ENCODE data around the genes FBXO5, RGS17 and CNKSR3.

DNA sequence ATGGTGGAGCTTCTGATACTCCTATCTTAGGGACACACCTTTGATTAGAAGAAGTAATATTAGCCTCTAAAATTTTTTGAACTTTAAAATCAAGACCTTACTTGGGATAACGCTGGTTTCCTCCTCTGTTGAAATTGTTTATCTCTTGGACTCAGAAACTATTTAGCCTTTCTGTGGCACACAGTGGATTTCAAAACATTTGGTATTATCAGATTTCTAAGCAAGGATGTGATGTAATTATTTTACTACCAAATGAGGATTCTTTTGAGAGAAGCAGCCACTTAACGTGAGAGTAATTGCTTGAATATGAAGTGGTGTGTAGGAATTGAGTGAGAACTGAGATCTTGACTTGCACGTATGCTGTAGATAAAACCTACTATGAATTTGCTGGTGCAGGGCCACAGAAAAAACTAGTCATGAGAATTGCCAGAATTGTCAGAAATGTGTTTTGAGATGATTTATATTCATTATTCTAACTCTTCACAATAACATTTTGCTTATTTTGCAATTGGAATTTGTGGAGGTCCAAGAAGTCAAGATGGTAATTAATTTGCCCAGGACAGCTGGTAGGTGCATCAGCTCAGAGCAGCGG lies 53.3 kb downstream of the AKAP12 start:
- PRO-cap, result no peak
- RAMPAGE, long total RNA, result no peak

- PRO-cap, result no peak
- RAMPAGE, long total RNA, result start-site peak on the plus strand at chr6:151325506-151325750, 1,374 and 677 reads in 2 replicates
These were observed 65.9 kb downstream of the ZBTB2 start for GRCh38 chr6:151325157-151326232.

- PRO-cap, result no peak
- RAMPAGE, long total RNA, result no peak
These were observed 39.3 kb downstream of the ZBTB2 start for GRCh38 chr6:151352039-151352462.

DNA sequence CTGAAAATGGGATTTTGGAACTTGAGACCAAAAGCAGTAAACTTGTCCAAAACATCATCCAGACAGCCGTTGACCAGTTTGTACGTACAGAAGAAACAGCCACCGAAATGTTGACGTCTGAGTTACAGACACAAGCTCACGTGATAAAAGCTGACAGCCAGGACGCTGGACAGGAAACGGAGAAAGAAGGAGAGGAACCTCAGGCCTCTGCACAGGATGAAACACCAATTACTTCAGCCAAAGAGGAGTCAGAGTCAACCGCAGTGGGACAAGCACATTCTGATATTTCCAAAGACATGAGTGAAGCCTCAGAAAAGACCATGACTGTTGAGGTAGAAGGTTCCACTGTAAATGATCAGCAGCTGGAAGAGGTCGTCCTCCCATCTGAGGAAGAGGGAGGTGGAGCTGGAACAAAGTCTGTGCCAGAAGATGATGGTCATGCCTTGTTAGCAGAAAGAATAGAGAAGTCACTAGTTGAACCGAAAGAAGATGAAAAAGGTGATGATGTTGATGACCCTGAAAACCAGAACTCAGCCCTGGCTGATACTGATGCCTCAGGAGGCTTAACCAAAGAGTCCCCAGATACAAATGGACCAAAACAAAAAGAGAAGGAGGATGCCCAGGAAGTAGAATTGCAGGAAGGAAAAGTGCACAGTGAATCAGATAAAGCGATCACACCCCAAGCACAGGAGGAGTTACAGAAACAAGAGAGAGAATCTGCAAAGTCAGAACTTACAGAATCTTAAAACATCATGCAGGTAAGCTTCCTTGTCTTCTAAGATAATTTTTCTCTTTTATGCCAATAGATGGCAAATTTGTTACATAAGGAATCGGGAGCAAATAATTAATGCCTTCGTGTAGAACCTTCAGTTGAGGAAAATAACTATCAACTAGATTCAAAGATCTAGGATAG lies 38.1 kb downstream of the ZBTB2 start:
- PRO-cap, result no peak
- RAMPAGE, long total RNA, result start-site peak on the plus strand centred at position 474 of the sequence, 494 bp wide, 209 and 213 reads in 2 replicates

GRCh38 chr6:151389892-151389998 lies 1.6 kb downstream of the ZBTB2 start:
- PRO-cap, result no peak
- RAMPAGE, long total RNA, result no peak

GRCh38 chr6:151592635-151593343 lies 99.0 kb downstream of the CCDC170 start:
- PRO-cap, result no peak
- RAMPAGE, long total RNA, result no peak

- PRO-cap, result no peak
- RAMPAGE, long total RNA, result no peak
These were observed 235.3 kb downstream of the SYNE1 start for GRCh38 chr6:152401849-152402322.

GRCh38 chr6:152981946-152983185 lies at the start of gene FBXO5:
Gene FBXO5, minus strand, starts transcription at chr6:152983041.
- PRO-cap, result no peak
- RAMPAGE, long total RNA, result start-site peak on the minus strand at chr6:152983036-152983046, 60 and 54 reads in 2 replicates

DNA sequence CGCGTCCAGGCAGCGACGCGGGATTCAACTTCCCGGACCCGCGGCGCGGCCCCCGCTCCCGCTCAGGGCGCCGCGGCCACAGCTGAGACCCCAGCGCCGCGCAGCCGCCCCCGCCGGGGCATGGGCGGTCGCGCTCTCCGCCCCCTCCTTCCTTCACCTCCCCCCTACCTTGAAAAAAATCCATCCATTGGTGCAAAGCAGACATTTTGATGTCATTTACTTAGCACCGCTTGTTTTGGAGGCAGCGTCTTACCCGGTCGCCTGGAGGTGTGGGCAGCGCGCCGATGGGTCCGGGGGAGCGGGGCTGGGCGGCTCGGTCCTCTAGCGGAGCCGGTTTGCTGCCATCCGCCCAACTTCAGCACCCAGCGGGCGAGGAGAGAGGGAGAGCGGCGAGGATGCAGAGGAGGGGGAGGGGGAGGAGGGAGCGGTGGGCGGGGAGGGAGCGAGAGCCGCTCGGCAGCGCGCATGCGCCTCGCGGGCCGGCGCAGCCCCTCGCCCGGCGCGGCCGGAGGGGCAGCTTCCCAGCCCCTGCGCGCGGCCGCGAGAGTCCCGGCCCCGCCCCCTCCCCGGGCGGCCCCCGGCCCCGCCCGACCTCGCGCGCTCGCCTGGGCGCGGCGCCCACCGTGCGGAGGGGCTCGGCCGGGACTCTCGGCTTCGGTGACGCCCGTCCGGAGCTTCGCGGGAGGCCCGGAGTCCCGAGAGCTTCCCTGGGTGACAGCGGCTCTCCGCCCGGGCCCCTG lies at the start of gene RGS17:
RGS17 (minus strand) TSS at position 412 of the 740 bp plus-strand sequence.
- PRO-cap, result no peak
- RAMPAGE, long total RNA, result start-site peak on the minus strand centred at position 377 of the sequence, 29 bp wide, 296 and 493 reads in 2 replicates

GRCh38 chr6:154098674-154099077 lies 59.6 kb downstream of the OPRM1 start:
- PRO-cap, result no peak
- RAMPAGE, long total RNA, result no peak

DNA sequence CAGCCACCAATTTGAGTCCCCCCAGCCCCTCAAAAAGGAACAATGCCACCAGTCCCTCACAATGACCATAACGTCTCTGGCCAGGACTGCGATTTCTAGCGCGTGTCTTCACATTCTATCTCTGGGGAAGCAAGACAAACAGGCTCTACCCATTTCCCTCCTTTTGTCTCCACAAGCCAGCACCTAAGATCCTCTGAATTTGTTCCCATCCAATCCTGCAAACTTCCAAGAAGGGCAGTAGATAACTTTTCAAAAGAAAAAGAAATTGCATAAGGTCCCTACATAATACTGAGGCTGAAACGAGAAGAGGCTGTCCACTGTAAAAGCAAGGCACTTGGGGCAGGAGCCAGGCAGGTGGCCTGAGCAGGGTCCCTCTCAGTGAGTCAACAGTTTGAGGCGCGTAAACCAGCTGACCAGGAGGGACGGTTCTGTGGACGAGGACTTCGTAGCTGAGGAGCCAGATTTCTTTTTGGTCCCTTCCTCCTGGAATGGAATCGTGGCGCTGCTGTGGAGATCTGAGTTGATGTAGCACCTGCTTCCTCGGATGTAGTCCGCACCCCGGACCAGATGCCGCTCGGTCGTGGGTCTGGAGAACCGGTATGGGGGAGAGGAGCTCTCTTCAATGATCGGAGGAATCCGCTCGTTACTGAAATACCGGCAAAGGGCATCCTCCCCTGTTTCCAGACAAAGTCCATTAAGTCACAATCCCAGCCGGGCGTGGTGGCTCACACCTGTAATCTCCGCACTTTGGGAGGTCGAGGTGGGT lies 49.6 kb upstream of the IPCEF1 start:
- PRO-cap, result no peak
- RAMPAGE, long total RNA, result no peak

GRCh38 chr6:154457615-154458328 lies 52.7 kb downstream of the CNKSR3 start:
- PRO-cap, result no peak
- RAMPAGE, long total RNA, result no peak

- PRO-cap, result no peak
- RAMPAGE, long total RNA, result no peak
These were observed 2.0 kb downstream of the CNKSR3 start for GRCh38 chr6:154508281-154509158.

- PRO-cap, result no peak
- RAMPAGE, long total RNA, result no peak
These were observed at the start of gene CNKSR3 for GRCh38 chr6:154510486-154510975. Gene CNKSR3, minus strand, starts transcription at chr6:154510685.

DNA sequence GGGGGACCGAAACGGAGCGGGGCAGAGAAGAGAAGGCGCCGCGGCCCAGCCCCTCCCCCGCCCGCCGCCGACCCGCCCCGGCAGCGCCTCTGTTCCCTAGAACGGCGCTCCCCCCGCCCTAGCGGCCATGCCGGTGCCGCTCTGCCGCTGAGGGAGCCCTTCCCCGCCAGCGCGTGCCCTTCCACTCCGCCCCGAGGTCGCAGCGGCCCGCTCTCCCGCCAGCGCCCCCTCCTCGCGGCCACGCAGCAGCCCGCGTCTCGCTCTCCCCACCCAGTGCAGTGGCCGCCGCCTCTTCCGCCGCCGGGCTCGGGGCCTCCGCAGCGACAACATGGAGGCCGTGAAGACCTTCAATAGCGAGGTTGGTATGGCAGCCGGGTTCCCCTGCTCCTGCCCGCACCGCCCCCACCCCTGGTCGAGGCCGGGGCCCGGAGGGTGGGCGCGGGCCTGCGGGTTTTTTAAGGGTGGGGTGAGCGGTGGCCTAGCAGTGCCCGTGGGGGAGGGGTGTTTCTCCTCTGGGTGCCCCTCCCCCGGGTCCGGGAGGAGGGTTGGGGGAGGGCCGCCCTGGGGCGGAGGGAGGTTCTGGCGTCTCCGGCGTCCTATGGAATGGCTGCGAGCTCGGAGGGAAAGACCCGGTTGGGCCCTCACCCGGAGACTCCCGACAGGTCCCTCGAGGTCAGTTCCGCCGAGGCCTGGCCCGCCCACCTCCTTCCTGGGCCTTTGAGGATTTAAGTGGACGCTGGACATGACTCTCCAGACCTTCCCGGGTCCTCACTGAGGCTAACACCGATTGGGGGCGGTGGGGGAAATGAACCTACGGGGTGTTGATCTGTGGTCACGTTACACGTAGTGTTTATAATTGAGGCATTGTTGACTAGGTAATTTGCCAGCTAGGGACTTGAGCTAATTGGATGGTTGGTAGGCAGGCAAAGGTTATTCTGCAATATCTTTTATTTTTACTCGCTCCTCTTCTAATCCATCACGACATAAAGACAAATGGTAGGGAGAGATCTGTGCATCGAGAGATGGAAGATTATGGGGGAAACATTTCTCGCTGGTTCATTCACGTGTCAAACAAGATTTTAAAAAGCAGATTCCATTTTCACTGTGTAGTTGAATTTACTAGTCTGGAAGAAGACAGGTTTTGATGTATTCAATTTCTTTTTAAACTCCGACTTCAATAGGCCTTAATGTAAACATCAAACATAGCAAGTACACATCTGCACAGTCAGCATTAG lies 774 bp downstream of the SCAF8 start:
- PRO-cap, result no peak
- RAMPAGE, long total RNA, result no peak

DNA sequence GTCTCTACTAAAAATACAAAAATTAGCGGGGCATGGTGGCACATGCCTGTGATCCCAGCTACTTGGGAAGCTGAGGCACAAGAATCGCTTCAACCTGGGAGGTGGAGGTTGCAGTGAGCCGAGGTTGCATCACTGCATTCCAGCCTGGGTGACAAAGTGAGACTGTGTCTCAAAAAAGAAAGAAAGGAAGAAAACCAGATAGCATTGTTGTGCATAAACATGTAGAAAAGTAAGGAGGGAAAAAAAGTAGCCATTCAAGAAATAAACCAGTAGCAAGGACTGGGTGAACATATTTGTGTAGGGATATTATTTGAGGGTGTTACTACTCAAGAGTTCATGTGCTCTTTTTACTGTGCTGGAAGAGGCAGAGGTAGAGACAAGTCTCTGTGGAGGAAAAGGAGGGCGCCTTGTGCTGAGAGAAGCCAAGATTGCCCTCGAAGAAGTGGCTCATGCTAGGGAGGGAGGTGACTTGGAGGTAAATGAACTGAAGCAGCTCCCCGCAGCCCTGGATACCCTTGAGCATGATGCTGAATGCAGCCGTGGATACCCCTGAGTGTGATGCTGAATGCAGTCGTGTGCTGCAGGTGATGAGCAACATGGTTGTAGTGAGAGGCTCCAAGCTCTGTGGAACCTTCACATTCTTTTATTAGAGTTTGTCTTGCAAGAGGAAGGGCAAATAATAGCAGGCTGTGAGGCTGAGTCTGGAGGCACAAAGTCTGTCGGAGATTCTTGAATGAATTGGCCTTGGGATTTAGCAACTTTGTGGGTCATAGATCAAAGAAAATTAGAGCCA lies 120.5 kb upstream of the TIAM2 start:
- PRO-cap, result no peak
- RAMPAGE, long total RNA, result no peak

DNA sequence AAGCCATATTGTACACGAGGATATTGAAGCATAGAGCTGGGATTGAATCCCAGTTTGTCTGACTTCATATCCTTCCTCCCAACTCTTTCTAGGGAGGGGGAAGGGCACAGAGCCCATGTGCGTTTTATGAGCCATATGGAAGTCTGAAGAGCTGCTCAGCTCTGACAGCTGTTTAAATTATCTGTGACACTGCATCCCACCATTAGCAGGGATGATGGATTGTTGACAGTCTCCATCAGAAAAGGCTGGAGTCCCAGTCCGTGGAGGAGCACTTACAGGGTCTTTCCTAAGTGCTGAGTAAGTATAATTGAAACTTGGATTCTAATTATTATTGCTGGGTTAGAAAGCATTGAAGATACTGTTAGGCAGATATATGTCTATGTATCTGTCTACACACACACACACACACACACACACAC lies 18.4 kb downstream of the TIAM2 start:
- PRO-cap, result no peak
- RAMPAGE, long total RNA, result no peak

- PRO-cap, result no peak
- RAMPAGE, long total RNA, result no peak
These were observed 109.7 kb upstream of the CLDN20 start for GRCh38 chr6:155153884-155154644.

DNA sequence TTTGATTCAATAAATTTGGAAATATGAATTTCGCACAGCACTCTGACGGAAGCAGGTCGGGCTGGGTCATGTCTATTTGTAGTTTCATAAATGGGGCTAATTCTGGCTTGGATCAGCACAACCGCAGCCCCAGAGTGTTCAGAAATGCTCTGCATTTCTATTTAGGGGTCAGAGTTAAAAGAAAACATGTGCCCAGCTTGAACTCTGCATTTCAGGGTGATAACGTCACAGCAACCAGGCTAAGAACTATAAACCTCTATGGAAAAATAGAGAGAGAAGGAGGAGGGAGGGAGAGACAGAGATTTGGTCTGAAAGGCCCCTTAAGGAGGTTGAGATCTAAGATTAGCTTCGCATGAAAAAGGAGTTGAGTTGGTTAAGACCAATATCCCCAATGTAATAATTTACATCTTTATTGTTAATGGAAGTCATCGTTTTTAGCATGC lies 481.0 kb upstream of the NOX3 start:
- PRO-cap, result no peak
- RAMPAGE, long total RNA, result no peak

DNA sequence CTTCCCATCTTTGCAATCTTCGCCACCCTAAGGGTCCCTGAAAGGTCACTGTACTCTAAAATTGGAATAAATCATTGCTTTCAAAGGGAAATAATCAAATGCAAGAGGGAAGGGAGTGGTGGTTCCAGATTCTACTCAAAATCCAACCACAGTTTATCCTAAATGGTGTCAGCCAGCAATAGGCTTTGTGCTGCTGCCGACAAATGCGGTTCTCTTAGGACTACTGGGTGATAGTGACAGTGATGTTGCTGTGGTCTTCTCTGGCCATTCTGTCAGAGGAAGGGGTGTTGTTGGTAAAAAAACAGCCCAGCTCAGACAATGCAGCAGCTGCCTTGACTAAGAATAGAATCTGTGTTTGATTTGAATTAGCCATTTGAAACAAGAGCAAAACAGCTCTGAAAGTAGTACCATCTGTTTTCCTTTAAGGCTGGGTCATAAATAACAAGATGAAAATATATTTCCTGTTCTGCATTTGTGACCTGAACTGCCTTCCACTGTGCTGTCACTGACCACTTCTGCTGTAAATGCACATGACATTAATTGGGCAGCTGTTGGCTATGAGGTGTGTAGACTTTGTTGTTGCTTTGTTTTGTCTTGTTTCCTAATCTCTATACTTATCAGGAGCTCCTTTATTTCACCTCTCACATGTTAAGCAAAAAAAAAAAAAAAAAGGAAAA lies 497.9 kb upstream of the ARID1B start:
- PRO-cap, result no peak
- RAMPAGE, long total RNA, result no peak

Data from spinal cord (tissue), 3 donors.